ENCODE results near the gene TMEM178A.

GRCh38 chr2:39121558-39121911 is 684 bp upstream of the SOS1 start:
- RRBS, result no CpG with 5 or more reads among the region's 4 CpGs

GRCh38 chr2:39250051-39250913 is 129.4 kb upstream of the SOS1 start:
- RRBS, result no CpG with 5 or more reads among the region's 3 CpGs

DNA sequence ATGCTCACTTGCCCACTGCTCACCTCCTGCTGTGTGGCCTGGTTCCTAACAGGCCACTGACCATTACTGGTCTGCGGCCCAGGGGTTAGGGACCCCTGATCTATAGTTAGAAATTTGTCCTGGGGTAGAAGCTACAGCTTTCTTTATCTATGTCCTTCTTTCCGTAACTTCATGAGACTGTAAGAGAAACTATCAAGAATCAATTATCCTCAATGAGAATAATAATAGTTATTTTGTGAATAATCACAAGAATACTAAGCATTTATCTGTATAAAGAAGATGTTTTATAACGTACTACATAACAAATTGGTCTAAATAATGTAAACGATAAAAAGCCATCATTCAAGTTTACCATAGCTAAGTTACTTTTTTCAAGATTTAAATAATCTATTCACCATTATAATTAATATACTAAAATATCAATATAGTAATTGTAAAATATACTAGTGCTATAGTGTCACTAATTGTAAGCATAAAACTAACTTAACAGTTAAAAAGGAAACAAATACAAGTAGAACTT is 150.7 kb downstream of the MAP4K3 start:
- RRBS, result no CpG with 5 or more reads among the region's 4 CpGs

DNA sequence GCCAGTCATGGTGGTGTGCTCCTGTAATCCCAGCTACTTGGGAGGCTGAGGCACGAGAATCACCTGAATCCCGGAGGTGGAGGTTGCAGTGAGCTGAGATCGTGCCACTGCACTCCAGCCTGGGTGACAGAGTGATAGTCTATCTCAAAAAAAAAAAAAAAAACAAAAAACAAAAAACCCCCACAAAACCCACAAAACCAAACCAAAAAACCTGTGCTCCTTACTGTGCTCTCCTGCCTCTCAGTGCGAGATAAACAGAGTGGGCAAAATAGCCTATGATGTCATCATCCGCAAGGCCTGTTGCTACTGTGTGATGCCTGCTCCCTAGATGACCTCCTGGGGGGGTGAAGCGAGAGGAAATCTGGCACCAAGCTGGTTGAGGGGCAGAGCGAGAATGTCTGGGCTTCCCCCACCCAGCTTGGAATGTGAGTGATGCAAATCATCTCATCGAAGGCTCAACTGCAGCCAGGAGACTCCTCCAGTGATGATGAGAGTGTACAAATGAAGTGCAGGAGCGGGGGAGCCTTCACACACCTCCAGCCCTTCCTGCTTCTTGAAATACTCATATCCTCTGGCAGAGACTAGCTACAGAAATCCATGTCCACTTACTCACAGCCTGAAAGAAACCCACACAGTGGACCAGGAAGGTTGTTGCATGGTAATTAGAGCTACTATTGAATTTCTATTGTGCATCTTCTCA is 57.7 kb upstream of the MAP4K3 start:
- RRBS, result no CpG with 5 or more reads among the region's 9 CpGs

DNA sequence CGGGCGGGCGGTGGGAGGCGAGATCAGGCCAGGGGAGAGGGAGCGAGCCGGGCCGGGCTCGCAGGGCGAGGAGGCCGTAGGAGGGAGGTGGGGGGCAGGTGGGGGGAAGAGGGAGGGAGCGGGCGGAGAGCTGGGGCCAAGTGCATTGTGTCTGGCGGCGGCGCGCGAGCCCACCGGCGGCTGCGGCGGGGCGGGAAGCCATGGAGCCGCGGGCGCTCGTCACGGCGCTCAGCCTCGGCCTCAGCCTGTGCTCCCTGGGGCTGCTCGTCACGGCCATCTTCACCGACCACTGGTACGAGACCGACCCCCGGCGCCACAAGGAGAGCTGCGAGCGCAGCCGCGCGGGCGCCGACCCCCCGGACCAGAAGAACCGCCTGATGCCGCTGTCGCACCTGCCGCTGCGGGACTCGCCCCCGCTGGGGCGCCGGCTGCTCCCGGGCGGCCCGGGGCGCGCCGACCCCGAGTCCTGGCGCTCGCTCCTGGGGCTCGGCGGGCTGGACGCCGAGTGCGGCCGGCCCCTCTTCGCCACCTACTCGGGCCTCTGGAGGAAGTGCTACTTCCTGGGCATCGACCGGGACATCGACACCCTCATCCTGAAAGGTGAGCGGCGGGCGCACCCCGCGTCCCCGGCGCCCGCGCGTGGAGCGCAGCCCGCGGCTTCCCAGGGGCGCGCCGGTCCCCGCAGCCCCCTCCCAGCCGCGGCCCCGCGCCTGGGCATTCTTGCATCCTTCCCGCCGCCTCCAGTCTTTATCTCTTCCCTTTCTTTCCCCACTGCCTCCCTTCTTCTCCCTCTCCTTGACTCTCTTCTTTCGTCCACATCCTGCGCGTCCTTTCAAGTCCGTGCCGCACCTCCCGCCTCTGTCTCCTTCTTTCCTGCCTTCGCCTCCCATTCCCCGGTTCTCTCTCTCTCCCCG is at the start of gene TMEM178A:
Gene TMEM178A (plus strand): TSS at position 143 of the 914 bp plus-strand sequence.
- RRBS, result 2% methylated on average over 59 of the region's 105 CpGs

DNA sequence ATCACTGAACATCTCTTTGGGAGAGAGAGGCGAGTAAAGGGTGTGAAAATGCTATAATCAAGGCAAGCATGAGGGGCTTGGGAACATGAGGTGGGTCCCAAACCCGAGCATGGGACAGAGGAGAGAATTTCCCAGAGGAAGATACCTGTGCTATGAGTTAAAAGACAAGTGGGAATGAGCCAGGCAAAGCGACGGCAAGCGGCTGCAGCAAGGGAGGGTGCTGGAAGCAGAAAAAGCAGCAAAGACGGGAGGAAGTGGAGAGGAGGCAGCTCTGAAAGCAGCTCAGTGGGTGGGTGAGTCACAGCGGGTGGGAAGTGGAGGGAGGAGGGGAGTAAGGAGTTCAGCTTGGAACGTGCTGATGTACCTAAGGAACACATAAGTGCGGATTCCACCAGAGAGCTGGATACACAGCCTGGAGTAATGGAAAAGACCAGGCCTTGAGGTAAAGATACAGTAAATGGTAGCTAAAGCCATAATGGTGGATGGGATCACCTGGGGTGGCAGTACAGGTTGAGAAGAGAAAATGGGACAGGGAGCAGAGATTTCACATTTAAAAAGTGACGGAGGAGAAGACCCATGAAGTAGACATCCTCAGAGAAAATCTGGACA is 41.4 kb downstream of the THUMPD2 start:
- RRBS, result no CpG with 5 or more reads among the region's 10 CpGs

GRCh38 chr2:40324628-40325347 is 127.1 kb downstream of the SLC8A1 start:
- RRBS, result no CpG with 5 or more reads among the region's 1 CpG

- RRBS, result no CpG with 5 or more reads among the region's 16 CpGs
Observed at GRCh38 chr2:40450430-40451316, 1.2 kb downstream of the SLC8A1 start.

DNA sequence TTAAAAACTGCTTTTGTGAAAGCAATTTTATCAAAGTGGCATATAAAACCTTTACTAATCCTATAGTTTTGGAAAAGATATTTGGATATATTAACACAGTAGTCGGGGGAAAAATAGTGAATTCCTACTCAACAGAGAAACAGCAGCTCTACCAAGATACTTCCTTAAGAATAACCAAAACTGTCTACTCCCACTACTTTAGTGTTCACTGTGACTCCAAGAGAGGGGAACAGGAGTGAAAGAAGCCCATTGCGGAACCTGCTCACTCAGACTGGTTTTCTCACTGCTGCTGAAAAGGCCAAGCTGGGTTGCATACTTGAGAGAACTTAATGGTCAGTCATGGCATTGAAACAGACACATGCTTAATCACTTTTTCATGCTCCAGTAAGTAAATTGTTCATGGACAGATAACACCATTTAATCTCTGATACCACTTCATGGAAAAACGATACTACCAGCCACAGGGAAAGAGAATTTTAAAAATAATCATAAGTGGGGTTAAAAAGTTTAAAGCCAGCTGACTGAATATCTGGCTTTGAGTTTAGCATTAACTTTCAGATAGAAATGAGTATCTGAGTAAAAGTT is 35.7 kb upstream of the SLC8A1 start:
- RRBS, result no CpG with 5 or more reads among the region's 3 CpGs

DNA sequence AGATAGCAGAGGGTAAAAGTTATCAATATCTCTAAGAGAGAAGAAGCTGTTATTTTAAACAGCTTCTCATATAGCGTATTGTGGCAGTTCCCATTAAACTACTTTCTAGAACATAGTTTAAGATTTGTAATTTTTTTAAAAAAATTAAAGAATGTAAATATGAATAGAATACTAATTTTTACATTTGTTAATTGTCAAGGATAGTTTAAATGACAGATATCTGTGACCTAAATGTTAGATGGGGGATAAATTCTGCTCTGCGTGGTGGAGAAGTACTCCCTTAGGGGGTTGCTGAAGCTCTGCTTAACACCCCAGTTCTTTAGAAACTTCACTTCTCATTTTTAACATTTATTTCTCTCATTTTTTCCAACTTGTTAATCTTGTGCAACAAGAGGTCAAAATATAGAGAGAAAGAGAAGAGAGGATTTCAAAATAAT is 61.2 kb upstream of the SLC8A1 start:
- RRBS, result no CpG with 5 or more reads among the region's 2 CpGs

DNA sequence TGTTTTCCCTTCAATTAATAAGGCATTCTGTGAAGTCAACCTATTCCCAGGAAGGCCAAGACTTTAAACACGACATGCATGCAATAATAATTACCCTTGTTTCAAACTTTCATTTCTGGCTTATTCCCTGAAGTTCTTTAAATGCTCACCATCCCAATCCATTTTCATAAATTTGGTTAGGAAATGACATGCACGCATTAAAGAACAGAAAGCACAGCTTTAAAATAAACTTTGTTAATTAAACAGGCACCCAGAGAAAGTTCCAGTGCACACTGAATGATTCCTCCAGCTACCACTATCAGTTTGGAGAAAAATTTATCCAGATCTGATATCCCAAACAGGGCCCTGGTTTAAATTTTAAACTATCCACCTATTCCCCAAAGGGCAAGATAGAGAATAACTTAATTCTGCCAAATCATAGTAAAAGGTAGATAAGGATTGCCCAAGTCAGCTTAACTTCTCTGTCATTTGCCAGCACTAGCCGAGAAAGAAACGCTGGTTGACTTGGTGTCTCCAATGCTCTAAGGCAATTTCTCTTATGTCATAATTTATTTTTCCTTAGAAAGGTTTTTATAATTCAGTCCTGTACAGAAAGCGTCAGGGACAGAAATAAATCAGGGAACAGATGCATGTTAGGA is 322.0 kb upstream of the PKDCC start:
- RRBS, result no CpG with 5 or more reads among the region's 5 CpGs

DNA sequence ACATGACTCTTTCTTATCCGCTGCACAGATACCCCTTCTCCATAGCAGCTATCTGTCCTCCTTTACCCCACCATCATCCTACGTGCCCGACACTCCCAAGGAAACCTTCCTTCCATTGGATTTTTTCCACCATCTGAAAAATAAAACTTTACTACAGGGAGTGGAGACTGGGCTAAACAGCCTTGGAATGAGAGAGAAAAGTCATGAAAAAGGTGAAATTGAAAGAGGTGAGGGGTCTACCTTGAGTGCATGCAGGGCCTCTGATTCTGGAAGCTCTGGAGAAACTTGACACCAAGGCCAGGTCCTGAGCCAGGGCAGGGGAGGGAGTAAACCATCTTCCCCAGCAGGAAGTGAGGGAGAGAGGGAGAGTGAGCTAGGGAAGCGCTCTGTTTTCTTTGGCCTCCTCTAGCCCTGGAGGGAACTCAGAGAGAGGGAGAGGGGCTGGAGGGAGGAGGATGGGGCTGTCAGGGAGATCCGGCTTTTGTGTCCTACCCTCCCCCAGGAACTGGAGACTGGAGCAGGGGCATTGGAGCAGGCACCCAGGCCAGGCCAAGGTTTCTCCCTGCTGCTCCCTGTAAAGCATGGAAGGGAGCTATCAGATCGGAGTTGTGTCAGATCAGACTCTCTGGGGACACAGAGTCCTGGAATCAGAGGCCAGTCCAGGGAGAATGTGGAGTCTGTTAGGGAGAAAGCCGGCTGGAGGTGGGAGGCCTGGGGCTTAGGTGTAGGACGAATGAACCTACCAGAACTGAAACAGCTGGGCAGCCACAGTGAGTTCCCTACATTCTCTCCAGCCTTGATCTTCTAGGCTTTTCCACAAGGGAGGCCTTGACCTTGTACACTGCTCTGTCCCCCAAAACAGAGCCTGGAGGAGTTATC is 22.7 kb upstream of the PKDCC start:
- RRBS, result no CpG with 5 or more reads among the region's 8 CpGs

DNA sequence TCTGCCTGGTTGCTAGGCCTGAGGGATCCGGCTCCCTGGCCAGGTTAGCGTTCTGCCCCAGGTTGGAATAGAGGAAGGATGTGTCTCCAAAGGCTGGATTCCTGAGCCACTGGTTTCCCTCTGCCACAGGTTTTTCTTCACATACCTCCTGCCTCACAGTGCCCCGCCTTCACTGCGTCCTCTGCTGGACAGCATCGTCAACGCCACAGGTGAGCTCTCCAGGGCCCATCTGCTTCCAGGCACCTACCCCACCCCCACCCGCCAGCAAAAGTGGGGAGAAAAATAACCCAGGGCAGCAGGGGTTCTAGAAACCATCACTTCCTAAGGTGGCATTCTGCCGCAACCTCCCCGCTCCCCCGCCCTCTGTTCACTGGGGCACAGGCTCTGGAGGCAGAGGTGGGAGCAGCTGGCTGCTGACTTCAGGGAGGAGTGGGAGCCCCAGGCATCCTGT is 7.0 kb downstream of the PKDCC start:
- RRBS, result no CpG with 5 or more reads among the region's 10 CpGs

- RRBS, result no CpG with 5 or more reads among the region's 3 CpGs
Observed at GRCh38 chr2:42055558-42056391, 8.0 kb downstream of the PKDCC start.

DNA sequence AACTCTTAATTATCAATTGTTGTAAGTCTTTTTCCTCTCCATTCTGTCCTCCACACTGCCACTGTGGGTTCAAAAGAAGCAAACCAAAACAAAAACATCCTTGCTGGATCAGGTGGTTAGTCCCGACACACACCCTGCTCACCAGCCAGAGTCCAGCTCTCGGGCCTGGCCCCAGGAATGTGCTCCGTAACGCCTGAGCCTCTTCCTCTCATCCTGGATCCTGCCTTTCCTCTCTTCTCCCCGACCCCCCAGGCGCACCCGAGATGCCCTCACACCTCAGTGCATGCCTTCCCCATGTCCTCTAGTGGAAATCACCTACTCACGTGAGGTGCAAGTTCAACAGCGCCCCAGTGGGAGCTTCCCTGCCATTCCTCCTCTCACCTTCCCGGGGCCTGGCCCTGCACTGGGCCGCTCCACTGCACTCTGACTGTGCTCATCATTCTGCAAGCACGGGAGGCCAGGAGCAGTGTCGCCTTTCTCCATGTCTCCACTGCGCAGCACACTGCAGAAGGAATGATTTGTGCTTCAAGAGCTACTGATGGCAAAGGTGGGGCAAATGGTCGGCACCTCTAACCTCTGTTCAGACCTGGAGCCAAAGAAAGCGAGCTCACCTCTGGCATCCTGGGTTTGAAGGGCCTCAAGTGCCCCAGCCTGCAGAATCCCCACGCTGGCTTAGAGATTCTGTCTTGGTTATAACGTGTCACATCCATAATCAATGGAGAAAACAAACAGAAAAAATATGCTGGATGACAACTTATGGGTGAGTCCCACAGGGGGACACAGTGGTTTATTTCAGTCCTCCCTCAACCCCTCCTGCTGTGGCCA is 20.4 kb downstream of the COX7A2L start:
- RRBS, result no CpG with 5 or more reads among the region's 18 CpGs

- RRBS, result 3% methylated on average over 16 of the region's 56 CpGs
Observed at GRCh38 chr2:42810630-42811466, 18.5 kb upstream of the HAAO start.

DNA sequence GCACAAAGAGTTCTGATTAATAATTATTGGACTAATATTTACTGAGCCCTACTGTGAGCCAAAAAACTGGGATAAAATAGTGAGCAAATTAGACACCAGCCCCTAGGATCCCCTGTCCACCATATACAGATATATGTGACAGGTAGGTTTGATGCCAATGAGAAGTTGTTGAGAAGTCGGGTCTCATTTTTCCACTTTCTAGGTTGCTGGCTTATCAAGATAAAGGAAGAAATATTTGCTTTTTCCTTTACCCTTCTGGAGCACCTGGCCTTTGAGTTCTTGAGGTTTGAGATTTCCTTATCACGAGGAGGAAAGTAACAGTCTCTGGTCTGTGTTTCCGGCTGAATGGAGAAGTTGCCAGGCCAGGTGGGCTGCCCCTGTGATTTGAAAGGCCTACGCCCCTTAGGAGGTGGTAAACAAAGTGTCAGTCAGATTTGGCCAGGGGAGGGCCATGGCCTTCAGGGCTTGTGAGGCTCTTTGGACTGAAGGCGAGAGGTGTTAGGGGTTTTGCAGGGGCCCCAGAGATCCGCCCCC is 156.7 kb upstream of the HAAO start:
- RRBS, result no CpG with 5 or more reads among the region's 6 CpGs

DNA sequence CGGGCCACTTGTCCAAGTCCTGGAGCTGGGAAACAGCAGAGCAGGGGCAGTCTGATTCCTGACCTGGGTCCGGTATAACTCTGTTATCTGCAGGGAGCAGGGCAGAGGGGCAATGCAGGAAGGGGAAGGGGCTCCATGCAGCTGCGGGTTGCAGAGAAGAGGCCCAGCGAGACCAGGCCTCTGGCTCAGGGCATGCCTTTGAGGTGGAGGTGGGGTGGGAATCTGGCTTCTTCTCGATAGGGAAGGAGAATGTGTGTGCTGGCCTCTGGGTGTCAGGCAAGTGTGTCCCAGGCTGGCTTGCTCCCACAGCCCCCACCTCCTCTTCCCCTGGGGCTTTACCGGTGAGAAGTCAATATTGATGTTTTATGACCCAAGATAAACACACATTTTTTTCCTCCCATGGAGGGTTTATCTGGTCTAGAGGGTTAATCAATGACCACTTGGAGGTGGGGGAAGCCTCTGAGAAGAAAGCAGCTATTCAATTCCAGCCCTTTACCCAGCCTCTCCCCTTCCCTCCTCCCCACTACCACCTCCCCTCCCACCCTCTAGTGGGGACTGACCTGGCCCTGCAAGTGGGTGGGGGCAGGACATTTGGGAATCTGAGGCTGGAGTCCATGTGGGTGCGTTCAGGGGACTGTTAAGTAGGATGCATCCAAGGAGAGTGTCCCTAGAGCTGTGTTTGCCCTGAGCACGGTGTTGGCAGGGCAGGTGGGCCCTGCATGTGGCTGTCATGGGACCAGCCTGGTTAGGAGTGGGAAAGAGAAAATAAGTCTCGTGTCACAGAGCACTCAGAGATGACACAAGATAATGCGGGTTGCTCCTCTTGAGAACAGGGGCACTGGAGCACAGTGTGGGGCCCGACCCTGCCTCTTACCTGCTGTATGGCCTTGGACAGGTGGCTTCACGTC is 187.3 kb upstream of the HAAO start:
- RRBS, result no CpG with 5 or more reads among the region's 12 CpGs

- RRBS, result no CpG with 5 or more reads among the region's 5 CpGs
Observed at GRCh38 chr2:43010627-43011534, 215.5 kb downstream of the ZFP36L2 start.

GRCh38 chr2:43021514-43022520 is 204.6 kb downstream of the ZFP36L2 start:
- RRBS, result no CpG with 5 or more reads among the region's 24 CpGs